Keratinocyte (primary cell): ENCODE results near the genes PRRC2C, PRDX6 and ZBTB37.

DNA sequence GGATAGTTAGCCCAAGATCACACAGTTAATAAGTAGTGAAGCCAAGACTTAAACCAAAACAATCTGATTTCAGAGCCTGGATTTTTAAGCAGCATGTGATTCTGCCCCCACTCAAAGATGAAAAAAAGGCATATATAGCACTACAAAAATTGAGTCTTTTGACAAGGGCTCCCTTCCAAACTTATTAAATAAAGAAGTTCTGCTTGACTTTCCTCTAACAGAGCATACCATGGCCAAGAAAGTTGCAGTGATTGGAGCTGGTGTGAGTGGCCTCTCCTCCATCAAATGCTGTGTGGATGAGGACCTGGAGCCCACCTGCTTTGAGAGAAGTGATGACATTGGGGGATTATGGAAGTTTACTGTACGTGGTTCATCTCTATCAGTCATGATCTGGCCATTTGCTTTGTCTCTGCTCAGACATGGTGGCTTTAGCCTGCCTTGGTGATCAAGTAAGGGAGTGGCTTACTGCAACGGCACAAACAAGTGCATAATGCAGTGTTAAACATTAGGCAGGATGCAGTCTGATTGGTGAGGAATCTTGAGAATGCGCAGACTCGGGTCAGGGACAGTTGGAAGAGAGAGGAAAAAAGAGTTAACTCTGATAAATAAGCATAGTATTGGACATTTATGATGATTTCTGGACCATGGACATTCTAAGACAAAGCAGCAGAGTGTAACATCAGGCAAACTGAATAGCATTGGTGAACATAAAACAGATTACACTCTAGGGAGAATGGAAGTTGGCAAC, 5.8 kb downstream of the FMO4 start:
CAGE:
- cytosol, long polyA minus RNA, result no peak
- cytosol, long polyA plus RNA, result no peak
- long polyA plus RNA, result no peak
- nucleus, long polyA minus RNA, result no peak
- nucleus, long polyA plus RNA, result no peak

DNA sequence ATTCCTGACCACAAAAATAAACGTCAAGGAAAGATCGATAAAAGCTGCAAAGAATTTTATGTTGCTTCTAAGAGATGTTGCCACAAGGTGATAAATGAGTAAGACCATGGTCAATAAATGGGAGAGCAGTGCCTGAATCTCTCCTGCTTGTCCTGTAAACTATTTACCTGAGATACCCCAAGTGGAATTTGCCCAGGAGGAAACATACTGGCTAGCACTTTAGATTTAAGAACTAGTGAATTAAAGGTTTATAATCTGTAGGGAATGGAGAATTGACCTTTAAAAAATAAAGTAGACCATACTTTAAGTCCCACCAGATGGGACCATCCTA, 70.9 kb downstream of the FMO4 start:
CAGE:
- cytosol, long polyA minus RNA, result no peak
- cytosol, long polyA plus RNA, result no peak
- long polyA plus RNA, result no peak
- nucleus, long polyA minus RNA, result no peak
- nucleus, long polyA plus RNA, result no peak

DNA sequence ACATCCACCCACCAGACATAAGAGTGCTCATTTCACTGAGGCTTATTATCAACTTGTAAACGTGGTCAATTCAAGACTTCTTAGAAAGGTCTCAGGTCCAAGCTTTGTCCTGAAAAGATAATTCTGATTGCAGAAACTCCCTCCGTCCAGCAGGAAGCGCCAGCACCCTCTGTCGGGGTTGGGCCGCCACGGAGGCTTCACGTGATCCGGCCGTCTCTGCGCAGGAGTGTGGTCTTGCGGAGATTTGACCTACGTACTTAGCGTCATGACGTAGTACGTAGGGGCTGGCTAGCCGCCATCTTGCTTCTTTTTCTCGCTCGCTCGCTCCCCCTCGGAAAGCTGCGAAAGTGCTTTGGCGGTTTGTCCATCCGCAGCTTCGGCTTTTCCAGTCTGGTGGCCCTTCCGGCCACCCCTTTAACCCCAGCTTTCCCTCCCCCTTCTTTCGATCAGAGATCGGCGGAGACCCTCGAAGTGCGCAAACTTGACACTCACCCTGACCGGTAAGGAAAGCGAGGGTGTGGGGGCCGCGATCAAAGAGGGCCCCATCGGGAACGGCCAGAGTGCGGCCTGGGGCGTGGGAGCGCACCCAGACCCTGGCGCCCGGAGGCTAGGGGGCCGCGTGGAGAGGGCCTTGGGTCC, at the start of gene PRRC2C:
TSS of gene PRRC2C (plus strand) at position 295 of the 639 bp plus-strand sequence.
CAGE:
- cytosol, long polyA minus RNA, result no peak
- cytosol, long polyA plus RNA, result start-site peak on the plus strand centred at position 340 of the sequence, 48 bp wide, 144 and 37 reads in 2 replicates
- long polyA plus RNA, result start-site peak on the plus strand centred at position 332 of the sequence, 34 bp wide, 293 and 503 reads in 2 replicates
- nucleus, long polyA minus RNA, result start-site peak on the plus strand centred at position 317 of the sequence, 93 bp wide, 443 reads
- nucleus, long polyA plus RNA, result start-site peak on the plus strand centred at position 312 of the sequence, 104 bp wide, 2,333 and 951 reads in 2 replicates

GRCh38 chr1:171556994-171558316, 64.6 kb upstream of the MYOCOS start:
CAGE:
- cytosol, long polyA minus RNA, result no peak
- cytosol, long polyA plus RNA, result no peak
- long polyA plus RNA, result no peak
- nucleus, long polyA minus RNA, result start-site peak on the plus strand at chr1:171557858-171558040, 221 reads
- nucleus, long polyA plus RNA, result no peak

DNA sequence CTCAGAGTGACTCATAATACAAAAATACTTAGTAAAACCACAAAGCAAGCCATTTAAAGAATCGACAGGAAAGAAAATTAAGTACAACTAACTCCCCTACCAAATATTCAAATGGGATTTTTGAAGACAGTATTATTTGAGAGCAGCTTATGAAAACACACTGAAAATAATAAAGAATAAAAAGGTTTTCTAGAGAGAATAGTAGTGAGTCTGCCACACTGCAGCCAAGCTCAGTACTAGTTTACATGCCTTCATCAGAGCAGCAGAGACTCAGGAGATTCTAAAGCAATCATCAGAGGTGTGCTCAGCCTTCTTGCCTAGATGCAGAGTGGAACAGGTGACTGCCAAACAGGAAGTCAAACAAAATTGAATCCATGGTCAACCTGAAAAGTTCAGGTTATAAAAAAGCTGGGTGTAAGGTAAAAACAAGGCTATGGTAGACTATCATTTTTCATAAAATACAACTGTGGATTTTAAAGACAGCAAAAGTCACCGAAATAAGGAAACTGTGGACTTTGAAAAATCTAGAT, 165.3 kb upstream of the C1orf105 start:
CAGE:
- cytosol, long polyA minus RNA, result no peak
- cytosol, long polyA plus RNA, result no peak
- long polyA plus RNA, result no peak
- nucleus, long polyA minus RNA, result no peak
- nucleus, long polyA plus RNA, result no peak

DNA sequence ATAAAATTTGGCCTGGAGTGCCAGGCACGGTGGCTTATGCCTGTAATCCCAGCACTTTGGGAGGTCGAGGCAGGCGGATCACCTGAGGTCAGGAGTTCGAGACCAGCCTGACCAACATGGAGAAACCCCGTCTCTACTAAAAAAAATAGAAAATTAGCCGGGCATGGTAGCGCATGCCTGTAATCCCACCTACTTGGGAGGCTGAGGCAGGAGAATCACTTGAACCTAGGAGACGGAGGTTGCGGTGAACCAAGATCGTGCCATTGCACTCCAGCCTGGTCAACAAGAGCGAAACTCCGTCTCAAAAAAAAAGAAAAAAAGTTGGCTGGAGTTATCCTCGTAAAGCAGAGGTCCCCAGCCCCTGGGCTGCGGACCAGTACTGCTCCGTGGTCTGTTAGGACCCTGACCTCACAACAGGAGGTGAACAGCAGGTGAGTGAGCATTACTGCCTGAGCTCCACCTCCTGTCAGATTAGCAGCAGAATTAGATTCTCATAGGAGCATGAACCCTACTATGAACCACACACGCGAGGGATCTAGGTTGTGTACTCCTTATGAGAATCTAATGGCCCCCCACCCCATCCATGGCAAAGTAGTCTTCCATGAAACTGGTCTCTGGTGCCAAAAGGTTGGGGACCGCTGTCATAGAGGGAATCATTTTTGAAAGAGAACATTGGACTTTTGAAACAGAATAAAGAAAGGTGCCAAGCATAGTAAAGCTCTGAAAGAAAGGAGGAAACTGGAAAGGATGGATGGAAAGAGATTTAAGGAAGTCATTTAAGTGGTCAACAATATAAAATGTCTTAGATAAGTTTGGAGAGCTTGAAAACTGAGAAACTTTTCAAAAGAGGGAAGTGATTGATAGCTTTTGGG, 9.4 kb downstream of the SUCO start:
CAGE:
- cytosol, long polyA minus RNA, result no peak
- cytosol, long polyA plus RNA, result no peak
- long polyA plus RNA, result no peak
- nucleus, long polyA minus RNA, result no peak
- nucleus, long polyA plus RNA, result no peak

DNA sequence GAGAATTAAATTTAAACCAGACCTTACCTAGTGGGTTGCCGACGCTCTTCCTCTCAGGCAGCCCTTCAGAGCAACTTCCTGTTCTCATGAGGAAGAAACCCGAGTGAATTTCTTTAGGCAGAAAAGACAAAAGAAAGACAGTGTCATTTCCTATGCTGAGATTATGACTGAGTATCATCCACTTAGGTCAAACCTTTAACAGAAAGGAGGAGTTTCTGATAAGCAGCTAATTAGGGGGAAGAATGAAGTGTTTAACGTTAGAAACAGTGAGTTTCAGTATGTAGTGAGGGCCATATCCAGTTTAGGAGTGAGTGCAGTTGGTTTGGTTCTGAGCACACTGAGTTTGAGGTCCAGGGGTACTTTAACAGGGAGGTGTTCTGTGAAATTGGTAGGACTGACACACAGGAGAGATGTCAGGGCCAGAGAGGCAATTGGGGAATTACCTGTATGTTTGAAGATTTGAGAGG, 38.7 kb downstream of the FASLG start:
CAGE:
- cytosol, long polyA minus RNA, result no peak
- cytosol, long polyA plus RNA, result no peak
- long polyA plus RNA, result no peak
- nucleus, long polyA minus RNA, result no peak
- nucleus, long polyA plus RNA, result no peak

GRCh38 chr1:172894993-172895604, 155.6 kb downstream of the TNFSF18 start:
CAGE:
- cytosol, long polyA minus RNA, result no peak
- cytosol, long polyA plus RNA, result no peak
- long polyA plus RNA, result no peak
- nucleus, long polyA minus RNA, result no peak
- nucleus, long polyA plus RNA, result no peak

GRCh38 chr1:173437576-173438111, 39.5 kb upstream of the PRDX6 start:
CAGE:
- cytosol, long polyA minus RNA, result no peak
- cytosol, long polyA plus RNA, result no peak
- long polyA plus RNA, result no peak
- nucleus, long polyA minus RNA, result no peak
- nucleus, long polyA plus RNA, result no peak

GRCh38 chr1:173473546-173473915, 3.6 kb upstream of the PRDX6 start:
CAGE:
- cytosol, long polyA minus RNA, result no peak
- cytosol, long polyA plus RNA, result no peak
- long polyA plus RNA, result no peak
- nucleus, long polyA minus RNA, result no peak
- nucleus, long polyA plus RNA, result no peak

GRCh38 chr1:173477224-173477430, at the start of gene PRDX6:
PRDX6 (plus strand) TSS chr1:173477335.
CAGE:
- cytosol, long polyA minus RNA, result start-site peak on the plus strand at chr1:173477313-173477386, 698 reads
- cytosol, long polyA plus RNA, result start-site peak on the plus strand at chr1:173477300-173477397, 1,924 and 394 reads in 2 replicates
- long polyA plus RNA, result start-site peak on the plus strand at chr1:173477329-173477389, 676 and 935 reads in 2 replicates
- nucleus, long polyA minus RNA, result start-site peak on the plus strand at chr1:173477326-173477387, 238 reads
- nucleus, long polyA plus RNA, result start-site peak on the plus strand at chr1:173477283-173477392, 1,052 and 1,832 reads in 2 replicates

GRCh38 chr1:173726757-173727294, 12.0 kb downstream of the KLHL20 start:
CAGE:
- cytosol, long polyA minus RNA, result no peak
- cytosol, long polyA plus RNA, result no peak
- long polyA plus RNA, result no peak
- nucleus, long polyA minus RNA, result no peak
- nucleus, long polyA plus RNA, result no peak

GRCh38 chr1:173825152-173825484, 435 bp upstream of the CENPL start:
CAGE:
- cytosol, long polyA minus RNA, result no peak
- cytosol, long polyA plus RNA, result no peak
- long polyA plus RNA, result no peak
- nucleus, long polyA minus RNA, result no peak
- nucleus, long polyA plus RNA, result no peak

DNA sequence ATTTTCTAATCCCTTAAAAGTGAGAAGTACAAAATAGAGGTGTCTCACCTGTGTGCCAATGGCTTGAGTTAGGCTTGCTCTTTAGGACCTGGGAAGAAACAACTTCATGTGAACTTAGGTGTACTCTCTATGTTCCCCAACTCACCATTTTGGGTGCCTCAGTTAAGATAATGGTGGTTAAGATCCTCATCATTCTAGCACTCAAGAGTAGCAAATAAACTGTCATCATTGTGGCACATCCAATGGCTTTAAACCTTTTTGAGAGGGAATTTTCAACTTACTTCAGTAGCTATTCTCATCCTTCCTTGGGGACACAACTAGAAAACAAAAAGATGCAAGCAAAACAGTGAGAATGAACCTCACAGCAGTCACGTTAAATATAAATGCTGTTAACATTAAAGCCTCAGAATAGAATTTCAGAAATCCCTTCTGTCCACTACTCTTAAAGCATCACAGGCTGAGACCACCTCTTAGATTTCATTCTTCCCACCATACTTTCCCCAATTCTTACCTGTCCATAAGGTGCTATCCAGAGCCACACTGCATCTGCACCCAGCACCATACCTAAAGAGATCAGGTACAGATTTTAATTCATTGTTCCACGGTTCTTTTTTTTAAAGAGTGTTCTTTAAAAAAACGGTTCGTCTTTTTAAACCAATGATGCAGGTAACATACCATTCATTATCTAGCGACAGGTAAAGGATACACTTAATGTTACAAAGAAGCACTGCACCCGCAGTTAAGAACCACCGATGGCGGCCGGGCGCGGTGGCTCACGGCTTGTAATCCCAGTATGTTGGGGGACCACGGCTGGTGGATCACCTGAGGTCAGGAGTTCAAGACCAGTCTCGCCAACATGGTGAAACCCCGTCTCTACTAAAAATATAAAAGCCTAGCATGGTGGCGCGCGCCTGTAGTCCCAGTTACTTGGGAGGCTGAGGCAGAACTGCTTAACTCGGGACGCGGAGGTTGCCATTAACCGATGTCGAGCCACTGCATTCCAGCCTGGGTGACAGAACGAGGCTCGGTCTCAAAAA, 1.4 kb upstream of the ZBTB37 start:
CAGE:
- cytosol, long polyA minus RNA, result no peak
- cytosol, long polyA plus RNA, result no peak
- long polyA plus RNA, result no peak
- nucleus, long polyA minus RNA, result no peak
- nucleus, long polyA plus RNA, result no peak

CAGE:
- cytosol, long polyA minus RNA, result no peak
- cytosol, long polyA plus RNA, result no peak
- long polyA plus RNA, result no peak
- nucleus, long polyA minus RNA, result no peak
- nucleus, long polyA plus RNA, result no peak
These were observed at the start of gene ZBTB37 for GRCh38 chr1:173868133-173869132. ZBTB37 (plus strand) TSS chr1:173868380.

DNA sequence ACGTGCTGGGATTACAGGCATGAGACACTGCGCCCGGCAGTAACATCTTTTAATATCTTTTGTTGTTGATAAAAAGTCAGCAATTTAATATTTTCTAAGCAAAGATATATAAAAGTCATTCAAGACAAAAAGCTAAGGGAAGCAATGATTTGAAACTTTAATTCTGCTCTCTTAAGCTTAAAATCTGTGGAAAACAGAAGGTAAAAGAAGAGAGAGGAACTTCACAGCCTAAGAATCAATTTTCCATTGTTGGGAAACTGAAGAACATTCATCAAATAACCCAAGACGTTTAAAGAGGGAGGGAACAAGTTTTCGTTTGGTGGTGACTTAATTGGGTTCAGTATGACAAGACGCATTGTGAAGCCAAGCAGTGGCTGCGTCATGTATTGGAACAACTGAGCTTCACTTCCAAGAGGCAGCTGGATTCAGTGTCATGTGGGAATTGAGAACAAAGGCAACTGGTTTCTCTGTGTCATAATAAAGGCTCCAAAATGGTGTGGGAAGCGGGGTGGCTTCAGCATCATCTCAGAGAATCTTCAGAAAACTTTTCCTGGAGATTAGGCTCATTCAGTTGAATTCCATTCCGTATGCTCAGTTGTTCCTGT, 29.7 kb upstream of the RC3H1 start:
CAGE:
- cytosol, long polyA minus RNA, result no peak
- cytosol, long polyA plus RNA, result no peak
- long polyA plus RNA, result no peak
- nucleus, long polyA minus RNA, result no peak
- nucleus, long polyA plus RNA, result no peak

GRCh38 chr1:174159717-174160687, 682 bp downstream of the RABGAP1L start:
CAGE:
- cytosol, long polyA minus RNA, result no peak
- cytosol, long polyA plus RNA, result no peak
- long polyA plus RNA, result no peak
- nucleus, long polyA minus RNA, result no peak
- nucleus, long polyA plus RNA, result start-site peak on the minus strand at chr1:174160144-174160186, 5 and 14 reads in 2 replicates

DNA sequence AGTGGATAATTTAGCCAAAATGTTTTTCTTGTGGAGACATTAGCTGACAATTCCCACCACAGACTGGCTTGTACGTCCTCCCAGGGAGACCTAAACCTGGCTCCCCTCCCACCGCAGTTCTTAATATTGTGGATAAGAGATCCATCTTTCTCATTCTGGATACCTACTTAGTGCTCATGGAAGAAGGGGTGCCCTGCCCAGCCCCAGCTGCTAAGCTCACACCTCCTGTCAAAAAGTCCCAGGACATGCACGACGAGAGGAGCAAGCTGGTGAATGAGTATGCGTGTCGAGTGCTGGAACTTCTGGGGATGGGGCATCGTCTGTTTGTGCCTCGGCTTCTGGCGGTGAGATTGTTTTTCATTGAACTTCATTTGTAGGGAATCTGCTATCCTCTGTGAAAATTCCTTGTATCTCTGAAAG, 199.6 kb upstream of the CACYBP start:
CAGE:
- cytosol, long polyA minus RNA, result no peak
- cytosol, long polyA plus RNA, result no peak
- long polyA plus RNA, result no peak
- nucleus, long polyA minus RNA, result no peak
- nucleus, long polyA plus RNA, result no peak

GRCh38 chr1:175142360-175142643, 50.3 kb downstream of the KIAA0040 start:
CAGE:
- cytosol, long polyA minus RNA, result no peak
- cytosol, long polyA plus RNA, result no peak
- long polyA plus RNA, result no peak
- nucleus, long polyA minus RNA, result no peak
- nucleus, long polyA plus RNA, result no peak

CAGE:
- cytosol, long polyA minus RNA, result no peak
- cytosol, long polyA plus RNA, result no peak
- long polyA plus RNA, result no peak
- nucleus, long polyA minus RNA, result no peak
- nucleus, long polyA plus RNA, result no peak
These were observed 126.4 kb upstream of the KIAA0040 start for GRCh38 chr1:175318993-175319454.